Caco-2 (cell line): ENCODE results near the genes PRKAB2, NBPF11, NBPF14 and H3C14.

DNA sequence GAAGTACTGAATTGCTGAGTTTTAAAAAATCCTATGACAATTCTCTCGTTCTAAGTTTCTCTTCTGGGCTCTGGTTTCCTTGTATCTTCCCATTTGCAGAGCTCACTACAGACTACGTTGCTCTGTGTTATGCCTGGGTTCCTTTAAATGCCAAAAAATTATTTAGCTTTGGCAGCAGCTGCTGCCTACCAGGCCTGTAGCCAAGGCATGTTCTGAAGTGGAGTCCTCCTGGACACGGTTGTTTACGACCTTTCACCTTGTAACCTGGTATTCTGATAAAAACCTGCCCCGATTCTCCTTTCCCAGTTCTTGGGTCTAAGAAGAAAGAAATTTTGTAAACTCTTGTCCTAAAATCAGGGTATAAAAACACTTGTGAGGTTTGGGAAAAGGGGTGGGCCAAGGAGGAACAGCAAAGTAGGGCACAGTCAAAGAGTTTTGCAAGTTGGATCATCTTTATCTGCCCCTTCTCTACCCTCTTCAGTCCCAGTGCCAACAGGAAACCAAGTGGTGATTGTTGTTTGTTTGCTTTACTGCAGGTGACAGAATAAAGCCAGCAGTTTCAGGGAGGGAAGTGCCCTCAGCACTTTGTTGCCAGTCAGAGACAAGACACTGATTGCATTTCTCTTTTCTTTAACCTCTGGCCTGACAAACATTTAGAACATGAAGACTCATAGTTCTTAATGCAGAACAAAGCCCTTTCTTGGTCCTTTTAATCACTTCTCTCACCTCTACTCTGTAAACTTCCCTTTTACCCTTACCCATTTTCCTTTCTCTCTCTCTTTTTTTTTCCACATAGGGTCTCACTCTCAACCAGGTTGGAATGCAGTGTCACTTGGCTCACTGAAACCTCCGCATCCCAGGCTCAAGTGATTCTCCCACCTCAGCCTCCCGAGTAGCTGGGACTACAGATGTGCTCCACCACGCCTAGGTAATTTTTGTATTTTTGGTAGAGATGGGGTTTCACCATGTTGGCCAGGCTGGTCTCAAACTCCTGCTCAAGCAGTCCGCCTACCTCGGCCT is 3.2 kb upstream of the TXNIP start:
- PRO-cap: no peak
- RRBS: no CpG with 5 or more reads among the region's 10 CpGs

GRCh38 chr1:146016295-146016687 is 5.2 kb downstream of the HJV start:
- PRO-cap: no peak
- RRBS: no CpG with 5 or more reads among the region's 6 CpGs

DNA sequence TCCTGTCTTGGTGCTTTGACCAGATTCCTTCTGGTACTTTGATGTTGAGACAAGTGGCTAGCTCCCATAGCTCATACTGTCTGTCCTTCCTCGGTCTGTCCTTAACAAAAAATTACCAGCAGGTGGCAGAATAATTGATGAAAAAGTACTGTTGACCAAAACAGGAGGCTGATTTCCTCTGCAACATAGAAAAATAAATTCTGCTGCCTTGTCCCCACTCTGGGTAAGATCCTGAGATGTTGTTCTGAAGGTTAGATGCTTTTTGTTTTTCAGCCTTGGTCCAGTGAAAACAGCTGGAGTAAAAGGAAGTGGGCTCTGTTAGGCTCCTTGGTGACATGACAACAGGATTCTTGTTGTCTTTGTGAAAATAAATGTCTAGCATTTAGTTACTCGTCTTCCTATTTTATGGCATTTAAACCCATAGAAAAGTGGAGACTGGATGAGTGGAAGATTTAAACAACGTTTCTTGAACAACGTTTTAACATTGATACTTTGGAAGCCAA is 11.2 kb upstream of the HJV start:
- PRO-cap: no peak
- RRBS: no CpG with 5 or more reads among the region's 4 CpGs

DNA sequence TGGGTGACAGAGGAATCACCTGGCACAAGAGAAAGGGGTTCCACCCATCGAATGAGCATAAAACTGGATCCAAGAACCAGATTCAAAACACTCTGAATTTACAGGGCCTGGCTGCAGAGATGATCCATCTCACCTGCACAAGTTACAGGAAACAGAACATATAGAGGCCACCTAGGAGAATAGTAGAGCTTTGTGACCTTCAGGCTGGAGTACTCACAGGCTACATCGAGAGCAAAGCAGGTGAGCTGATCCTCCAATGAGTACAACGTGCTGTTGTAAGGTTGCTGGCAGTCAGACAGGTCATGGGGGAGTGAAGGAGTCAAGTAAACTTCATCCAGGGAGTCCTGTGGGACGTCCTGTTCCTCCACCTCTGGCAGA is 62.6 kb downstream of the PRKAB2 start:
- PRO-cap: no peak
- RRBS: no CpG with 5 or more reads among the region's 4 CpGs

DNA sequence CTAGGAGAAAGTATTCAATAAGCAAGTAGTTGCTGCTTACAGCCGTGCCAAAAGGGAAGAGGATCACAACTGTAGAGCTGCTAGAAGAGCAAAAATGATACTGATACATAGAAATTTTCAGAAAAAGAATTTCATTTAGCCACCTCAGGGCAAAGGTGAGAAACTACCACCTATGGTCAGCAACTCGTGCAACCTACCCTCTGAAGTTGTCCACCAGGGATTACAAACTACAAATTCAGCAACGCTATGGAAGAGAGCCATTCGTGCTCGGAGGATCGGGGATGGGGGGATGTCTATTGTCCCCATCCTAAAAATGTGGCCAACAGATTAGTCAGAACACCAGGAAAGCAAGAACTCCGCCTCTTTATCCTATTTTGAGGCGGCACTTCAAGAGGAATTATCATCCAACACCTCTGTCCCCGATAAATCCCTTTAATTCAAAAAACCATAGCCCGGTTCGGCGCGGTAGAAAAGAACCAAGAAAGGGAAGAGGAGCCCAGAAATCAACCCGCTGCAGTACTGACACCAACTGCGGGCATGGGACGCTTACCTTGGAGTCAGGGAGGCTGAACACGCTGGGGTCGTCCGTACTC is 735 bp downstream of the PRKAB2 start:
- PRO-cap: unidirectional peak, plus-strand start at position 260 of the sequence
- RRBS: no CpG with 5 or more reads among the region's 19 CpGs

- PRO-cap: bidirectional peak, plus-strand start at chr1:147172327, minus-strand start at chr1:147172192; bidirectional peak, plus-strand start at chr1:147172541, minus-strand start at chr1:147172470
- RRBS: 2% methylated on average over 46 of the region's 63 CpGs
Measured at GRCh38 chr1:147172032-147172673, at the start of gene PRKAB2. TSS of gene PRKAB2 (minus strand) at chr1:147172470.

- PRO-cap: no peak
- RRBS: no CpG with 5 or more reads among the region's 9 CpGs
Measured at GRCh38 chr1:147517734-147518115, 23.6 kb upstream of the BCL9 start.

DNA sequence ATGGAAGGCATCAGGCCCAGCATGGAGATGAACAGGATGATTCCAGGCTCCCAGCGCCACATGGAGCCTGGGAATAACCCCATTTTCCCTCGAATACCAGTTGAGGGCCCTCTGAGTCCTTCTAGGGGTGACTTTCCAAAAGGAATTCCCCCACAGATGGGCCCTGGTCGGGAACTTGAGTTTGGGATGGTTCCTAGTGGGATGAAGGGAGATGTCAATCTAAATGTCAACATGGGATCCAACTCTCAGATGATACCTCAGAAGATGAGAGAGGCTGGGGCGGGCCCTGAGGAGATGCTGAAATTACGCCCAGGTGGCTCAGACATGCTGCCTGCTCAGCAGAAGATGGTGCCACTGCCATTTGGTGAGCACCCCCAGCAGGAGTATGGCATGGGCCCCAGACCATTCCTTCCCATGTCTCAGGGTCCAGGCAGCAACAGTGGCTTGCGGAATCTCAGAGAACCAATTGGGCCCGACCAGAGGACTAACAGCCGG is 50.2 kb downstream of the ACP6 start:
- PRO-cap: no peak
- RRBS: no CpG with 5 or more reads among the region's 8 CpGs

- PRO-cap: no peak
- RRBS: no CpG with 5 or more reads among the region's 7 CpGs
Measured at GRCh38 chr1:148150148-148150506, 2.0 kb downstream of the NBPF11 start.

GRCh38 chr1:148151798-148152470 is at the start of gene NBPF11:
TSS of gene NBPF11 (minus strand) at chr1:148152281.
- PRO-cap: bidirectional peak, plus-strand start at chr1:148152064, minus-strand start at chr1:148152099; bidirectional peak, plus-strand start at chr1:148152307, minus-strand start at chr1:148152279
- RRBS: no CpG with 5 or more reads among the region's 57 CpGs

- PRO-cap: unidirectional peak, minus-strand start at chr1:148297284
Measured at GRCh38 chr1:148297096-148297490, 145.0 kb upstream of the NBPF11 start.

DNA sequence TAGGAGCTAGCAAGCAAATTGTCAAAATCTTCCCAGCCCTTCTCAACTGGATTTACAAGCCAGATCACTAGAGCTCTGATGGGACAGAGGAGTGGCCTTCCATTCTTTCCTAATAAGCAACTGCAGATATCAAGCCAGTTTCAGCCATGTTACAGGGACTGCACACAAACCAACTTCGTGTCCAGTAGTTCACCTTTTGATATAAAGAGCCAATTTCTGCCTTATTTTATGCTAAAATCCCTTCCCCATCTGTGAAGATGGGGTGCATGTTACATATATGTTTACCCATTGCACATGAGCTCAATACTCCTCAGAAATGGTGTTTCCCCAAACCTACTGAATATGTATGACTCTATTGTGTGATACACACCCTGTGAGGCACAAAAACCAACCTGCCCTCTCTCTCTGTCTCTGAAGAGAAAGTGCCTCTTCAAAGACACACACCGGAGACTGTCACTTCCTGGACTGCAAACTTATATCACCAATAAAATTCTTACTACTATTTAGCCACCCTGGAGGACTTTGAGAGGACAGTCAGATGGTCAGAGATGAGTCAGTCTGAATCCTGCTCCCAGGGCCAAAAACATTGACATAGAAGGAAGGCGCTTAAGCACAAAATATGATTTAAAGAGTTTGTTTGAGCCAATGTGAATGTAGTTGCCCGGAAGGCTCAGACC is 110.5 kb downstream of the PPIAL4G start:
- PRO-cap: no peak
- RRBS: no CpG with 5 or more reads among the region's 4 CpGs

DNA sequence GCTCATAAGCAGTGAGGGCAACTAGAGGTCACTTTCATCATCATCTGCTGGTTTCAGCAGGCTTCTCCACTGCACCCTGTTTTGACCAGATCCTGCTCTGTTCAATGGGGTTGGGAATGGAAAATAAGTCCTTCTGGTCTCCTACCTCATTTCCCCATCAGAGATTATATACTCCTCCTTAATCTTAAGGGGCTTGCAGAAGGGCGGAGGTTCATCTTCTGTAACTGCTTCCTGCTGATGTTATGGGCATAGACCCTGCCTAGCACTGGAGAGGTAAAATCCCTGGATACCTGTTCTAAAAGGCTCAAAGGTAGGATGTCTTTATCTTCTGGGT is 49.9 kb downstream of the PPIAL4G start:
- PRO-cap: no peak
- RRBS: no CpG with 5 or more reads among the region's 1 CpG

- PRO-cap: no peak
- RRBS: no CpG with 5 or more reads among the region's 30 CpGs
Measured at GRCh38 chr1:148529096-148529783, 46.1 kb upstream of the PPIAL4G start.

DNA sequence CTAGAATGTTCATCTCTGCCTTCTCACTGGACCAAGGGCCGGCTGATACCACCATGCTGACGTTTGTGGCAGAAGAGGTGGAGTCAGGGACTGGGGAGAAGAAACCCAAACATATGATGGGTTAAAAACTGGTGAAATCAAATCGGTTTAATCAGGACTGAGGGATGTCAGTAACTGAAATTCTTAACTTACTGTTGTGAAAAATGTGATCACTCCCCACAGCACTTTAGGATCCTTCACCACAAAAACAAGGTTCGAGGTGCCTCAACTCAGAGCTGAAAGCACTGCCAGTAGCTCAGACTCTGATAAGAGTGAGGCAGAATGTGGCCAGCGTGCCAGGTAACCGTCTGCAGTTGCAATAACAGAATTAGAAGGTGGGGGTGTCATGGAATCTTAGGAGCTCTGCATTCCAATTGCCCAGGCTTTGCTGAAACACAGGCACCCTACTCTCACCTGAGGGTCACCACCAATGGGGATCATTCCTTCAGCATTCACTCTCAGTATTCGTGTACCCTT is at the start of gene NBPF14:
Gene NBPF14 (minus strand): TSS at position 349 of the 516 bp plus-strand sequence.
- PRO-cap: no peak
- RRBS: no CpG with 5 or more reads among the region's 7 CpGs

DNA sequence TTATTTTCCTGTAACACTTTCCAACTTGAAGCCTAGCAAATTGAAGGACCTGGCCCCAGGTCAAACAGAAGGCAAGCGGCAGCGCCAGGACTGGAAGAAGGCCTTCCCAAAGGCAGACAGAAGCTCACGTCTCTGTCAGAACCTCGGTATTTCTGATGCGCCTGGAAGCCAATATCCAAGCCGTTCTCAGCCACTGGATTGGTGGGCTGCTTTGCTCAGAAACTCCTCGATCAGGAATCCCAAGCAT is 25.2 kb upstream of the NBPF9 start:
- PRO-cap: no peak
- RRBS: no CpG with 5 or more reads among the region's 7 CpGs

GRCh38 chr1:149240582-149240918 is 137.2 kb upstream of the NBPF9 start:
- PRO-cap: no peak
- RRBS: no CpG with 5 or more reads among the region's 12 CpGs

- PRO-cap: no peak
- RRBS: no CpG with 5 or more reads among the region's 59 CpGs
Measured at GRCh38 chr1:149646354-149647556, 63.1 kb downstream of the PPIAL4C start.

DNA sequence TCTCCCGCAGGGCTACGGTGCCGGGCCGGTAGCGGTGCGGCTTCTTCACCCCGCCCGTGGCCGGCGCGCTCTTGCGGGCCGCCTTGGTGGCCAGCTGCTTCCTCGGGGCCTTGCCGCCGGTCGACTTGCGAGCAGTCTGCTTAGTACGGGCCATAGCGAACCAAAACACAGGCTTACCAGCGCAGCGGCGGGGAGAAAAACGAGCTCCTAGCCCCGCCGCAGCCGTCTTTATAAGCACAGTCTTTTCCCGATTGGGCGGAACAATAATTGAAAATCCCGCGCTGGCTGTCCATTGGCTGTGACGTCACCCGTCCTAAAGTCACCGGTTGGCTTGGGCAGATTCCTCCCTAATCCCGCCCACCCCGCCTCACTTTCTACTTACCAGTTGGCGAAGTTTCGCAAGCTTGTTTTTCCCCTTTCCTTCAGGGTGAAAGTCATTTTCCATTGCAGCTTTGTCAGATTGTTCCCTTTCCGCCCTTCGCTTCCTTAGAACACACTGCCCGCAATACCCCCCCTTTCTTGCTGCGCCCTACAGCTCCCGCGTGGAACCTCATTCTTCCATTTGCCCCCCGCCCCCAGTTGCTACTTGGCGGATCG is at the start of gene H3C14:
Gene H3C14 (minus strand): TSS at position 205 of the 597 bp plus-strand sequence.
- PRO-cap: no peak
- RRBS: no CpG with 5 or more reads among the region's 47 CpGs

DNA sequence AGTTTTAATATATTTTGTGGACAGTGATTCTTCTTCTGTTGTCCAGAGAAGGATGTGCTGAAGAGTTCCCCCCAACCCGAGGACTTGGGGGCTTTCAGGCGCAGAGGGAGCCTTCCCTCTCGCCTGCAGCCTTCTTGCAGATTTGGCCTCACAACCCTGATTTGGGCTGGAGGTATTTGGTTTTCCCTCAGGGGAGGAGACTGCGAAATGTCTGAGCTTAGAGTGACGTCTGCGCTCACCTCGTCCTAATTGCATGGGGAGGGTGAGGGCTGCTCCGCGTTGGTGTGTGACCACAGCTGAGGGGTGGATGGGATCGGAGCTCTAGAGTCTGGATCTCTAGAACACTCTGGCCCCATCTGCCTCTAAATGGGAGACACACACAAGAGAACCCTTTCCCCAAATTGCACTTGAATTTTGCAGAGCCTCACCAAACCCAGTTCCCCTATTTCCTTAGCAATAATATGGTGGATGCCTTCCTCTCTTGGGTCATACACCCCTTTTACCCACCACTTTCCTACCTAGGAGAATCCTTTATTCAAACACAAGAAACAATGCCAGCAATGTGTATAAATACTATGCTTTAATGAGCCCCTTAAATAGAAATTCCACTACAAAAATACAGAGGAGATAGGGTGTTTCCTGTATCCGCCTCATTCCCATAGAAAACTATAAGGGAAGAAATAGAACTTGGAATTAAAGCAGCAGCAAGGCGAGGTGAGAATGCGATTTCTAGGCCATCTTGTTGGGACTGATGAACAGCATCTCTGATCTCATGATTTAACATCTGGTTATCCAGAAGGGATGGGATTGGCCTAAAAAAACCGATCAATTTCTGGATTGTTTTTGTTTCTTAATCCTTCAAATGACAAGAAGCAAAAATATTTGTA is 730 bp upstream of the SF3B4 start:
- PRO-cap: bidirectional peak, plus-strand start at position 293 of the sequence, minus-strand start at position 158 of the sequence
- RRBS: no CpG with 5 or more reads among the region's 14 CpGs